Left ventricle myocardium (tissue), 1 donor: ENCODE measurements around a stretch of chr9.

GRCh38 chr9:62871-63276 lies 33.6 kb upstream of the WASHC1 start:
- PRO-cap = no peak

GRCh38 chr9:113998-114825 lies 4.0 kb downstream of the FOXD4 start:
- PRO-cap = bidirectional peak, plus-strand start at chr9:114275, minus-strand start at chr9:114209; unidirectional peak, plus-strand start at chr9:114535

DNA sequence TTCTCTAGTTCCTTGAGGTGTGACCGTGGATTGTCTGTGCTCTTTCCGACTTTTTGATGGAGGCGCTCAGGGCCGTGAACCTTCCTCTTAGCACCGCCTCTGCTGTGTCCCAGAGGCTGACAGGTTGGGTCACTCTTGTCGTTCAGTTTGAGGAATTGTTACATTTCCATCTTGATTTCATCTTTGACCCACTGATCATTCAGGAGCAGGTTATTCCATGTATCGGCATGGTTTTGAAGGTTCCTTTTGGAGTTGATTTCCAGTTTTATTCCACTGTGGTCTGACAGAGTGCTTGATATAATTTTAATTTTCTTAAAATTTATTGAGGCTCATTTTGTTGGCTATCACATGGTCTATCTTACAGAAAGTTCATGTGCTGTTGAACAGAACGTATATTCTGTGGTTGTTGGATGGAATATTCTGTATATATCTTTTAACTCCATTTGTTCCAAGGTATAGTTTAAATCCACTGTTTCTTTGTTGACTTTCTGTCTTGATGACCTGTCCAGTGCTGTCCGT lies 8.6 kb upstream of the FOXD4 start:
- PRO-cap = no peak

- PRO-cap = no peak
Measured at GRCh38 chr9:208650-209022, 6.0 kb upstream of the DOCK8 start.

DNA sequence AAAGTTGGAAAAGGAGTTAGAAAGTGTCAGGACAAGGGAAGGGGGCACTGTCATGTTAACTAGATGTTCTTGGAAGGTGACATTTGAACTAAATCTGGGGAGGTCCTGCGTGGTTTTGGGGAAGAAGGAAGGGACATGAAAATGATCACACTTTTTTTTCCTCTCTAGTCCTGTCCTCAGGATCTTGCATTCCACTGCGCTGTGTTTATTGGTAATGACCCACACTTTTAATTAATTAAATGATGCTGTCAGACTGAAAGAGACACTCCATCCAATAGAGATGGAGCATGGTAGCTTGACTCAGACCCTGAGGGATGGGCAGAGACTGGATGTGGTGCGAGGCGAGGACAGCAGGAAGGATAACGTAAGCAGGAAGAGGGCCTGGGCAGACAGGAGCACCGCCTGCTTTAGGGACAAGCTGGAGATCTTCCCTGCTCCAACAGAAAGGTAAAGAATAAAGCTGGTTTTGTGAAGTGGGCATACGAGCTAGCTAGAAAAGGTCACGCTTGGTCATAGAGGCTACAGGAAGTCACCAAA lies 3.7 kb upstream of the DOCK8 start:
- PRO-cap = no peak

GRCh38 chr9:224476-225041 lies 9.9 kb downstream of the DOCK8 start:
- PRO-cap = no peak

DNA sequence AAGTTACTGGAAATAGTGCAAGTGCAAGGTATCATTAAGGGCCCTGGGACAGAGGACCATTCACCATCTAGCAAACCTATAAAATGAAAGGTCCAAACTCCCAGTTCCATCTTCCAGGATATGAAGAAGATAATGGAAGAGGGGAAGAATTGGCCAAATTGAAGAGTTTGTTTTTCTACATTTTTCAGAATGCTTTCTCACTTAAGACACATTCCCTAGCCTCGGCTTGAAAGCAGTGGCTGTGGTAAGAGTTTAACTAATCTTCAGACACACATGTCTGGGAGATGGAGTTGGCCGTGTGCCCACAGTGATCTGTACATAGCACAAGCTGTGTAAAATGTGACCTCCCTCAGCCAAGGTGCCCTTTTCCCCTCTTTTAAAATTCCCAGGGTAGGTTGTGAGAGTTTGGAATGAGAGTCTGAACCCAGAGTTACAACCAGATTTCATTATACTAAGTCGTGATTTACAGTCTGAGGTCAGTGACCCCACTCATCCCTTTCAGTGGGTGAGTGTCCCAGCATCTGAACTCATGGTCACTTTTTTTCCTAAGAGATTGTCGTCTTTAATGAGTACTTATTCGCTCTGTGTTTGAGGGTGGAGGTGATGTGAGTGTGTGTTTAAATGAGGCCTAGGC lies 59.5 kb upstream of the KANK1 start:
- PRO-cap = no peak

DNA sequence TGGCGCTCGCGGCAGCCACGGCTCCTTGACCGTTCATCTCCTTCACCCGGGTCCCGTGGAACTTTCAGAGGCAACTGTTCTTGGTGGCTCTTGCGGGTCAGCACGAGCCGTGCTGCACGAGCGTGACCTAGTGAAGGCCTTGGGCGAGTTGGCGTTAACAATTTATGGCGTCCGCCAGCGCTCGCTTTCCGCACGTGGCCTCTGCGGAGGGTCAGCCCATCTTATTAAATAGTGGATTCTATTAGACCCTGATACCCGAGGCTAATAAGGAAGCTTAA lies 961 bp downstream of the KANK1 start:
- PRO-cap = unidirectional peak, minus-strand start at position 136 of the sequence

- PRO-cap = no peak
Measured at GRCh38 chr9:628984-629641, 124.6 kb downstream of the KANK1 start.

DNA sequence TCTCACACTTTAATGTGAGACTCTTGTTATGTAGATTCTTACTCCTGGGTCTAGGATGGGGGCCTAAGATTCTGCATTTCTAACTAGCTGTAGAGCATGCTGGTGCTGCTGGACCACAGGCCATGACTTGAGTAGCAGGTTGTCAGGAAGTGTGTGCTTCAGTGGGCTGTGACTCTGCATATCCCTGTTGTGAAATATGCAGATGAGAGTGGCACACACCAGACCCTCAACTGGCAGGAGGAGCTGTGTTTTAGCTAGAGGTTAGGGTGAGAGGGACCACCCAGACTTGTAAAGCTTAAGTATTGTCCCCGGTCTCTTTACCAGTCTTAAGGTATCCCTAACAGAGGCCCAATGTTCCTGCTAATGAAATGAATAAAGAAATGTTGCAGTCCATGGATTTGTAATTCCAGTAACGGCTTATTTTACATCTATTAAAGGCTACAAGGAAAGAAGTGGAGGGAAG lies 146.0 kb downstream of the KANK1 start:
- PRO-cap = no peak

DNA sequence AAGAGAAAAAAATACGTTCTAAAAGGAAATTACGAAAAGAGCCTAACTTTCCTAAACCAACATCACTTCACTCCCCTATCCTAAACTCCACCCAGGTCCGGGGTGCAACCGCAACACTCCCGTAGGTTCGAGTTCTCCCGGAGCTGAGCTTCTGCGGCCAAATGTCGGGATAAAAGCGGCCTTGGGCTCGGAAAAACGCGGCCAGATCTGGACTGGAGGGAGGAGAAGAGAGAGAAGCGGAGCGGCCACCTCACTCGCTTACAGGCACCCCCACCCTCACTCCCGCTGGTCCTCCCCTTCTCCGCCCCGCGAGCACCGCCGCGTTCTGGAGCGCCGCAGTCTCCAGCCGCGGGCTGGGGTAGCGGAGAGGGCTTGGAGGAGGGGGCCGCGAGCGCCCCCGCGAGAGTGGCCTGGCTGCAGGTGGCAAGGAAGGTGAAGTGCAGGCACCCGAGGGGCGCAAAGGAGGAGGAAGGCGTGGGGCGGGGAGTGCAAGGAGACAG lies 340 bp upstream of the DMRT3 start:
- PRO-cap = no peak

GRCh38 chr9:1200879-1201389 lies 150.8 kb downstream of the DMRT2 start:
- PRO-cap = no peak

GRCh38 chr9:2017951-2018103 lies 2.7 kb downstream of the SMARCA2 start:
- PRO-cap = bidirectional peak, plus-strand start at chr9:2018025, minus-strand start at chr9:2017834

- PRO-cap = no peak
Measured at GRCh38 chr9:2060567-2061069, 45.5 kb downstream of the SMARCA2 start.

GRCh38 chr9:2126212-2127040 lies 111.3 kb downstream of the SMARCA2 start:
- PRO-cap = no peak

GRCh38 chr9:2157781-2158804 lies 142.9 kb downstream of the SMARCA2 start:
- PRO-cap = unidirectional peak, plus-strand start at chr9:2158461

GRCh38 chr9:2229191-2229828 lies 214.2 kb downstream of the SMARCA2 start:
- PRO-cap = no peak

GRCh38 chr9:2260442-2261264 lies 245.5 kb downstream of the SMARCA2 start:
- PRO-cap = no peak

- PRO-cap = no peak
Measured at GRCh38 chr9:2271387-2271863, 256.3 kb downstream of the SMARCA2 start.

DNA sequence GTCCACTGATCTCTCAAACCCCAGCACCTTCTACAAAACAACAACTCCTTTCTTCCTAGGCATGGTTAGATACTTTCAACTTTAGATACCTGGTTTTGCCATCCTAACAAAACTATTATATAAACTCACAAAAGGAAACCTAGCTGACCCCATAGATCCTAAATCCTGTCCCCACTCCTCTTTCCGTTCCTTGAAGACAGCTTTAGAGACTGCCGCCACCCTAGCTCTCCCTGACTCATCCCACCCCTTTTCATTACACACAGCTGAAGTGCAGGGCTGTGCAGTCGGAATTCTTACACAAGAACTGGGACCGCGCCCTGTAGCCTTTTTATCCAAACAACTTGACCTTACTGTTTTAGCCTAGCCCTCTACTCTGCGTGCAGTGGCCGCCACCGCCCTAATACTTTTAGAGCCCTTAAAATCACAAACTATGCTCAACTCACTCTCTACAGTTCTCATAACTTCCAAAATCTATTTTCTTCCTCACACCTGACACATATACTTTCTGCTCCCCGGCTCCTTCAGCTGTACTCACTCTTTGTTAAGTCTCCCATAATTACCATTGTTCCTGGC lies 264.0 kb downstream of the SMARCA2 start:
- PRO-cap = no peak